ENCODE data around the gene LYPLA2.

DNA sequence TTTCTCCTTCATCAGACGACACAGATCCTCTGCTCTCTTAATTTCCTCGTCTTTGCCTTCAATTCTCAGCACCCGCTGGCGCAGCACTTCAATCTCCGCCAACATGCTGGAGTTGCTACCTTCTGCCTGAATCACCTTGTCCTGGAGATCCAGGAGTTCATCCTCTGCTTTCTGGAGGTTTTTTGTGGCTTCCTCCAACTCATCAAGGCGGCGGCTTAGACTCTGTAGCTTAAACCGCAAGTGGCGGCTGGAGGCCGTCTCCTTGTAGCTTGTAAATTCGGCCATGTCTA lies 74.7 kb downstream of the KDM1A start:
- PRO-cap: no peak

- PRO-cap: no peak
Measured at GRCh38 chr1:23152864-23153837, 64.2 kb downstream of the HTR1D start.

DNA sequence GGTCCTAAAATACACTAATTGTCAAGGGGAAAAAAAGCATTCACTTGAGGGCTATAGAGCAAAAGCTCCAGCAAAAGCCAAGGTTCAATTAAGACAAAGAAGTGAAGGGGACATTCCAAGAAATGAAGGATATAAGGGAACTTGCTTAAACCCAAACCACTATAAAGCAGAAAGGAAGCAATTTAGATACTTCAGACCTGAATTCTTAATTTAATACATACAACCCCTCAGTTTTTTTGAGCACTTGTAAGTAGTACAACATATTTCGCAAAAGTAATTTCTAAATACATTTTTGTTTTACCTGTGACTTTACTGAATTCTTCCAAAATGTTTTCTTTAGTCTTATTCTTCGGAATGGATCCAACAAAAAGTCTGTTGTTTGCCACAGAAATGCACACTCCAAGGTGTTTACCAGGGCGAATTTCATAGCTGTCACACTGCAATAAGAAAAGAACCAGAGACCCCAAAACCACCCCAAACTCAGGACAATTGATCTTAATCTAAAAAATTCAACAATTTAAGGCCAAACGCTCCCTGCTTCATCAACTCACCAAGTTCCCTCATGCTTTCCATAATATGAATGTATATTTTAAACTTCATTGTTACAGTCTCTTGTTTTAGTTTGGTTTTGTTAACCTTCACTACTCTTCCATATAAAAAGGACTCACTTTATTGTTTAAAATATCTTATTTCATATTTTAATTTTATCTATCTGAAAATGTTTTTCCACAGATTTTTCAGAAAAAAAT lies 22.7 kb downstream of the HNRNPR start:
- PRO-cap: no peak

DNA sequence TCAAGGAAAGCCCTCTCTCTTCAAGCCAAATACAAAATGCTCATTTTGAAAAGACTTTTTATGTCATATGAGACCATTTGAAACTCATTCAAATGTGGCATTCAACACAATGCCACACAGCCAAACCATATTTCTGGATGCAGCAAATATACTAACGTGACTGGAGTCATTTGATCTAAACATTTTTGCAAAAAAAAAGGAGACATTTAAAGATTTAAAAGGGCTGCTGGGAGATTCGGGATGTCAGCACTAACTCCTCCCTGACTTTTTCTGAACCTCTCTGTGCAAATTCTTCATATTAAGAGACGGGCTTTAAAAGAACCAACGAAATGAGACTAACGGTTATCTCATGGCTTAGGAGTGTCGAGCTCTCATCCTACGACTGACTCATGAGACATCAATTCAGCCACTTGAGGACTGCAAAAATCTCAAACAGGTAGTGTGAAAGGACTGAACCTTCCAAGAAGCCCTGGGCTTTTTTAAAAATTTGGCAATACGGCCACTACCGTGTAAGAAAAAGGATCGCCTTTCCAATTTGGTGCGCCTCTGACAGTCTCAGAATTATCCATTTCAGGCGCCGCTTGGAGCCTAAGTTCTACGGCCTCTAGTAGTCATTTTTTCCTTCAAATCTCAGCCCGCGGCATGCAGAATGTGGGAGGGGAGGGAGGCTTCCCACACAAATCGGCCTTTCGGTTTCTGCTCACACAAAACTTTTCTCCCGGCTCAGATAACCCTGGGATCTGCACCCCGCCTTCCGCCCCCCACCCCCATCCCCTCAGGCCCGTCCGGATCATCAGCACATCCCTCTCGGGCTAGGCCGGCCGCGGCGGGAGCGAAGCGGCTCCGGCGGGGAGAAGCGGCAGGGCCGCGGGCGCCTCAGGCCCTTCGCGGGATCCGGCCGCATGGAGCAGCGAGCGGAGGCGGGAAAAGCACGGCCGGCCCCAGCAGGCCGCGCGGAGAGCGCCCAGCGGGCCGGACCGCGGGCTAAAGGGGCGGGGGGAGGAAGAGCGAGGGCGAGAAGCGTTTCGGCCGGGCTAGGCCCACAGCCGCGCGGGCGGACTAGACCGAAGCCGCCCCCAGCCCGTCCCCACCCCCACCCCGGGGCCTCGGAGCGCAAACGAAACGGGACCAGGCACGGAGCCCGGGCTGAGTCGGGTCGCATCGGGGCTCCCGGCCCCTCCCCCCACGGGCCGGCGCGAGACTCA lies 677 bp downstream of the HNRNPR start:
- PRO-cap: unidirectional peak, plus-strand start at position 799 of the sequence; unidirectional peak, plus-strand start at position 829 of the sequence; unidirectional peak, plus-strand start at position 1,056 of the sequence

- PRO-cap: no peak
Measured at GRCh38 chr1:23407099-23407814, 17.3 kb downstream of the TCEA3 start.

- PRO-cap: no peak
Measured at GRCh38 chr1:23521328-23521739, 9.7 kb downstream of the E2F2 start.

GRCh38 chr1:23524646-23525672 lies 6.1 kb downstream of the E2F2 start:
- PRO-cap: no peak

DNA sequence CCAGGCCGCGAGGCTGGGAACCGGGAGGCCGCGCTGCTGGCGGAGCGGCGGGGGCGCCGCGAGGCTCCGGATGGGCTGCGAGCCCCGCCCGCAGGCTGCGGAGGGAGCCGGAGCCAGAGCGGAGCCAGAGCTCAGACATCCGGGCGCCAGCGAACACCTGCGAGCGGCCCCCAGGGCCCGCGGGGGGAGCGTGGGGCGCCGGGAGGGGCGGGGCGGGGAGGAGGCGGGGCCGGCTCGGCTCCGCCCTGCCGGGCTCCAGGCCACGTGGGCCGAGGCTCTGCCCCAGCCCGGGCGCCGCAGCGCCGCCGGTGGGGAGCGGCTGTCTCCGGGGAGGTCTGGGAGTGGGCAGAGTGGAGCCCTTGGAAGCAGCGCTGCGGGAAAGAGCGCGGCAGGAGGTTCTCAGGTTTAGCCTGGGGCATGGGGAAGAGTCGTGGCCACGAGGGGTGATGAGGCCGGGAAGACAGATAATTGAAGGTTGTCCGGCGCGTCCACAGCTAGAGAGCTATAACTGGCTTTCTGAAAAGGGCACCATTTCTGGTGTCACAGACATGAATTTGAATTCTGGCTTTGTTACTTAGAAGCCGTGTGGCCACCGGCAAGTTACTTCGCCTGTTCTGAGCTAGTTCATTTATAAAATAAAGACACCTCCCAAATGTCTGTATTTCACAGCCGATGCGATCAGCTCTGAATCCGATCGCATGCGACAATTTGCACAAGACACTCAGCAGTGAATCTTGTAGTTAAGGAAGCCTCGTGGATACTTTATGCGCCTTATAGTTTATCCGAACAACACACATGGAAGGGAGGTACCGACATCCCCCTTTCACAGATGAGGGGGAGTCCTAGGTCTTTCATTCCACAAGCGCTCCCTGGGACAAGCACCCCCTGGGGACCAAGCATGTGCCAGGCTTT lies 4.3 kb downstream of the ID3 start:
- PRO-cap: bidirectional peak, plus-strand start at position 340 of the sequence, minus-strand start at position 179 of the sequence

GRCh38 chr1:23618983-23620182 lies 60.1 kb upstream of the ID3 start:
- PRO-cap: unidirectional peak, minus-strand start at chr1:23619851

DNA sequence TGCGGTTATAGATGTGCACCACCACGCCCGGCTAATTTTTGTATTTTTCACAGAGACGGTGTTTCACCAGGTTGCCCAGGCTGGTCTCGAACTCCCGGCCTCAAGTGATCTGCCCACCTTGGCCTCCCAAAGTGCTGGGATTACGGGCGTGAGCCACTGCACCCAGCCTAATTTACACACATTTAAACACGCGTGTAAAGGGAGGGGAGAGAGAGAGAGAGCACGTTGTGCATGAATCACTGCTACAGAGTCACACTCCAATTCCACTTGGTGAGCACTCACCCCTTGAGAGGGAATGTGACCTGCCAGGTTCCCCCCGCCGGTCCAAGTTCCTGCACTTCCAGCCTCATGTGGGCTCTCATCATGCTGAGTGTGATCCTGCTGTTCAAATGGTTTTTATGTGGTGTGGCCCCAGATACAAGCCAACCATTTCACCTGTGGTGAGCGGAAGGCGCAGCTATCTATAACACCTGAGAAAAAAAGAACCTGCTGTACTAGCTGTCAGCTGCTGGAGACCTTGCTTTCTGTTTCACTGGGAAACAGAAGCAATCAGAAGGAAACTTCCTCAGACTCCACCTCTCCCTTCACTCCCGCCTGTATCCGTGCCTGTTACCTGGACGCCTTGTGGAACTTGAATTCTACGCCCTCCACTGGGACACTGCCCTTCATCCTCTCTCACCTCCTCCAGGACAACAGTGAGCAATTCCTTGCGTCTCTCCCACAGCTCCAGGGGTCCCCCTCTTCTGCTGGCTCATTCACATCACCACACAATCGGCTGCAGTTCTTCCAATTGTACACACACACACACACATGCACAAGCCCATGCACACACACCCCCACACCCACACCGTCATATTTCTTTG lies 64.5 kb upstream of the RPL11 start:
- PRO-cap: no peak

GRCh38 chr1:23790905-23791815 lies at the start of gene LYPLA2:
Gene LYPLA2 (plus strand): TSS chr1:23791145.
- PRO-cap: bidirectional peak, plus-strand start at chr1:23791185, minus-strand start at chr1:23791027

DNA sequence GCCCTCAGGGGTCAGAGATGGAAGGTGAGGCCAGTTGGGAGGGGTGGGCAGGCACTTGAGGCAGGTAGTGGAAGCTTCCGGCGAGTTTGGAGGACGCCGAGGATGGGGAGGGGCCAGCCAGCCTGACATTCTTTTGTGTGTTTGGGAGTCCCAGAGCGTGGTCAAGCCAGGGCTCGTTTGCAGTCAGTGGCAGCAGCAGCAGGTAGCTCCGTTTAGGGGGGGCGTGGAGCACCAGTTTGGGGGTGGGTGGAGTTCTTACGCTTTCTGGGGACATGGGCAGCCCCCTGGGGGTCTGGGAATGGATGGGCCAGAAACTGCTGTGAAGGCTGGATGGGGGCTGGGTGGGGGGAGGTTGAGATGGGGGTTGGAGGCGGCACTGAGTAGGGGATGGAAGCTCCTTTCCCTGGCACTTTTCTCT lies 880 bp downstream of the LYPLA2 start:
- PRO-cap: no peak

DNA sequence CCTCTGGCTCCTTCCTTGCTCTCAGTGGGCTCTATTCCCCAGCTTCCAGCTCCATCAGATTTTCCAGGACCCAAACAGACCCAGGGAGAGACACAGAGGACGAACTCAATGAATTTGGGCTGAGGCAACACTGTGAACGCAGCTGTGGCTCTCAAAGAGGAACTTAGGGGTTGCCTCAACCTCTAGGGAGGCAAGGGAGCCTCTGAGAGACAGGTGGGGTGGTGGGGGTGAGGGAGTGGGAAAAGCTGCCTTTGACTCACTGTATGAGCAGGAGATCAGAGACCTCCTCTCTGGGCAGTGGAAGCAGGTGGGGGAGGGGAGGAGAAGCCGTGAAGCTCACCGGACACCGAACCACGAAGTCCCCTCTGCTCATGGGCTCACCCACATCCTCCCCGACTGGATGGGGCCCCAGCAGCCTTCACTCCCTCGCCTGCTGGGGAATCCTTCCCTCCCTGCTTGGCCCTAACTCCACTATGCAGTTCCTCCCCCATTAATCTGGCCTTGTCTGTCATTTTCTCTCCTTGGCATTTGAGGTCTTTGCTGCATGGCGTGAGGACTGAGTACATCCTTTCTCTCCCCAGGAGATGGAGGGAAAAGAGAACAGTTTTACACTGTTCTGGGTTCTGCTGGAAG lies 4.3 kb downstream of the CNR2 start:
- PRO-cap: no peak

DNA sequence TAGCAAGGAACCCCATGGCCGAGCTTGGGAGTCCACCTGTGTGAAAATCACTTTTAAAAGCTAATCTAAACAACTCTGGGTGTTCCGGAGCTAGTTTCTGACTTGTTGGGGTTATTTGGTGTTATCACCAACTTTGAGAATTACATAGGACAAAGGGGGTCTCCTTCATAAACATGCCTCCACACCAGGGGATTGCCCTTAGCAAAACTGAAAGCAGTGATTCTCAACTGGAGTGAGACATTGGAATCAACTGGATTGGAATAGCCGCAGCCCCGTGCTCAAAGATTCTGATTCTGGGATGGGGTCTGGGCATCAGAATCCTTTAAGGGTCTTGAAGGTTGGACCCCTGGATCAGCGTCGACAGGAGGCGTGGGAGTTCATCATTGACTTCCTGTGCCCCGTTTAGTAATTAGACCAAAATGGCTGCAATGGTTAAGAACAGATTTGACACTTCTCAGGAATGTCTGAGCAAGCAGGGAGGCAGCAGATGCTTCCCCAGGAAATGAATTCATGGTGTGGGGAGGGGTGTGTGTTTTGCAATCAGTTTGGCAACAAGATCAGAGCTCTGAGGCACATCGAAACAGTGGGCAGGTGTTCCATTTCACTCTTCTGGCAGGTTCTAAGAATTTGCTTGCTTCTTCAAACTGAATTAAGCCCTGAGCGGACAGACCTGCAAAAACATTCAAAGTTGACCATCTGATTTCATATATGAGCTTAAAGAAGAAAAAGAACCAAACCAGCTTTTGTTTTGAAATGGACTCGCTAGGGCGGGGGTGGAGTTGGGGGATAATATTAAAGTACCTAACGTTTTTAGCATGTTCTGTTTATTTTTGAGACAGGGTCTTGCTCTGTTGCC lies 4.6 kb upstream of the PNRC2 start:
- PRO-cap: no peak

DNA sequence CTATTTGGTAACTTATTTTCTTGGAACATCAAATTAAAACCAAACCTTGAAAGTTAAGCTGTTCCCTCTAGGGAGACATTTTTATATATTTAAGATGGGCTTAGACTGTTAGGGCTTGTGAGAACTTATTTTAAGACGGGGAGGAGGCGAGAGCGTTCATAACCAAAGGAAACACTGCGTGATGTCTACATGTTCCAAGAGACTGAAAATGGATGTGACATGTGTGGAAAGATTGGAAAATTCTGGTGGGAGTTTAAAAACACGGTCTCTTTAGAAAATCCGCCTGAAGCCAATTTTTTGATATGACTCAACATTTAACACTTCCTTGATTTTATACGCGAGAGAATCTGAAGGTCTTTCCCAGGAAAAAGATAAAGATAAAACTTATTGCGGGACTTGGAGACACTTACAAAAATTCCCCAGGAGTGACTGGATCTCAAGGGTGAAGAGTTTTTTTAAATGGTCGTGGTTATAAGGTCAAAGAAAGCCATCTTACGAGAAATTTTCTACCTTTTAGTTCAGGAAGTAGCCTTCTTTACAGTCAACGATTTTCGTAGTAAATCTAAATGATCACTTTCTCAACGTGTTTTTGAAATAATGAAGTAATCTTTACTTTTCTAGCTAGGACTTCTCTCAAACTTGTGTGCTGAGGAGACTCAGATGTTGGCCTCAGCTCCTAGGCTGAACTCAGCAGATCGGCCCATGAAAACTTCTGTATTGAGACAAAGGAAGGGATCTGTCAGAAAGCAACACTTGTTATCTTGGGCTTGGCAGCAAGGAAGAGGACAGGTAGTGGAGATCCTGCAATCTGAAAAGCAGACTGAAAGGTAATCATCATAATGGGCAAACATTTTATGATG lies 910 bp downstream of the PNRC2 start:
- PRO-cap: no peak

GRCh38 chr1:24015673-24016406 lies 35.7 kb upstream of the SRSF10 start:
- PRO-cap: unidirectional peak, plus-strand start at chr1:24016049

- PRO-cap: no peak
Measured at GRCh38 chr1:24105689-24106248, 6.2 kb downstream of the MYOM3 start.

DNA sequence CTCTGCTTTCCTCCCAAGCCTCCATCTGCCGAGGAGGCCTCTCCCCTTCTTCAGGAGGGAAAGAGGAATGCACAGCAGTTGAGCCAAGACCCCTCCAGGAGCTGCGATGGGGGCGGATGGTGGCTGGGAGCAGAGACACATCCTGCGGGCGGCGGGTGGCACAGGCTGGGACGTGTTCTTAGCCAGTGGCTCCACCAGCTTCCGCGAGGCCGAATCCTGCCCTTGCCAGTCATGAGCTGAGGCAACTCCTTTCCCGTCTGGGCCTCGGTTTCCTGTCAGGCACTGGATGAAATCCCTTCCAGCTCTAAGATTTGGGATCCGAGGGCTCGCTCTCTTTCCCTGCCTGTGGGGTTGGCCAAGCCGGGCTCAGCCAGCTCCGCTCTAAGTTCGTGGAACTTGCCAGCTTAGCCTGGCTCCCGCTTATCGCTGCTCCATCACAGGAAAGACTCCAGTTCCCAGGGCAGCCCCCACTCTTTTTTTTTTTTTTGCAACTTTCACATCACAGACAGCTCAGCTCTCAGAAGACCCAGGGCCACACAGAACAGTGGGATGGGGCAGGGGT lies 584 bp downstream of the MYOM3 start:
- PRO-cap: bidirectional peak, plus-strand start at position 504 of the sequence, minus-strand start at position 383 of the sequence

GRCh38 chr1:24150894-24152221 lies 8.4 kb upstream of the IL22RA1 start:
- PRO-cap: no peak

DNA sequence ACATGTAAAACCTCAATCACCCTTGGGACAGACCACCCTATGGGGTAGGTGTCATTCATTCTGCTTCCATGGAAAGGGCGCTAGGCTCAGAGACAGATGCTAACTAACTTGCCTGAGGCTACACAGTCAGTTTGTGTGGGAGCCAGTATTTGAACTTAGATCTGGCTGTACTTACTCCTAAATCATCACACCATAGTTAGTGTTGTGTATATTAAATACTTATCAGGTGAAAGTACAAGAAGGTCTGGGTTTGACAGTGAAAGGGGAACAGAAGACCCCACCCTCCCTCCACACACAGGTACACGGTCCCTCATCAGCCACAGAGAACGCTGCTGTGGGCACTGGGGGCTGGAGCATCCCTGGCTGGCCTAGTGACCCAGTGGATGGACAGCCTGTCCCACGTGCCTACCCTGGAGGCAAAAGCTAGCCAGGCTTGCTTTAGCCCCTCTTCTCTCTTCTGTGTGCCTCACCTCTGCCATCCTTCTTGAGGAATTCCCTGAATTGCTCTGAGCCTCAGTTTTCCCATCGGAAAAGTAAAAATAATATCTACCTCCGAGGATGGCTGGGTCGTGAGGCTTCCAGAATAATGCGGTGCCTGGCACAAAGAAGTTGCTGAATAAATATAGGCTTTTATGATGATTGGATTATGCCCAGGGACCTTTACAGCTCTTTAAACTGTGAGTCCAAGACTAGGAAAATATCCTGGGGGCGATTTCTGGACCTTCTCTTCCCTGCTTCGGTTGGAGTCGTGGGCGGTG lies 1.1 kb downstream of the IFNLR1 start:
- PRO-cap: no peak